Daoy (cell line): ENCODE measurements around a stretch of chr5.

GRCh38 chr5:173055830-173056265 is 304 bp upstream of the CREBRF start:
- RAMPAGE, long total RNA = no peak

DNA sequence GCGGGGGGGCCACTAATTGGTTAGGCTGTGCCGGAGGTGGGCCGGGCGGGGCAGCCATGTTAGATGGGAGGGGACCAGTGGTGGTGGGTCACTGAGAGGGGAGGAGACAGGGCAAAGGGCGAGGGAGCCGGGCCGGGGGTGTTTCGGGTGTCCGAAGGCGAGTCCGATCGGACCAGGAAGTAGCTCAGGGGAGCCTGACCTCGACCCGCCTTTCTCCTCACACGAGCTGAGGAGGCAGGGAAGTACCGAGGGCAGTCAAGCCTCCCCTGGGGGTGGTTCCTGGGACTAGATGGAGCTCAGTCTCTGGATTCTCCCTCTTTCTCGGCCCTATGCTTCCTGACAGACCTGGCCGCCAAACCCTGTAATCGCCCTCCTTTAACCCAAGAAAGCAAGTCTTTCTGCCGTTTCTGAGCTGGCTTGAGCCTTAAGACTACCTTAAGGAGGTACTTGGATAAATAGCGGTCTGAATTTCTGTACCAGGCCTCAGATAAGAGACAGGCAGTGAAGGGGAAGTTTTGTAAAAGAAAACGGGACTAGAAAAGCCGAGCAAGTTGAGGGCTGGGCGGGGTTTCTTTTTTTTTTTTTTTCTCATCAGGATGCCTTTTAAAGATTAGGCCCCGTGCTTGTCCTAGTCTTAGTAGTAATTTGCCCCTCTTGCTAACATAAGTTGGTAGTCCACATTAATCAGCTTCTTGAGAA is 1.2 kb downstream of the CREBRF start:
- RAMPAGE, long total RNA = no peak

DNA sequence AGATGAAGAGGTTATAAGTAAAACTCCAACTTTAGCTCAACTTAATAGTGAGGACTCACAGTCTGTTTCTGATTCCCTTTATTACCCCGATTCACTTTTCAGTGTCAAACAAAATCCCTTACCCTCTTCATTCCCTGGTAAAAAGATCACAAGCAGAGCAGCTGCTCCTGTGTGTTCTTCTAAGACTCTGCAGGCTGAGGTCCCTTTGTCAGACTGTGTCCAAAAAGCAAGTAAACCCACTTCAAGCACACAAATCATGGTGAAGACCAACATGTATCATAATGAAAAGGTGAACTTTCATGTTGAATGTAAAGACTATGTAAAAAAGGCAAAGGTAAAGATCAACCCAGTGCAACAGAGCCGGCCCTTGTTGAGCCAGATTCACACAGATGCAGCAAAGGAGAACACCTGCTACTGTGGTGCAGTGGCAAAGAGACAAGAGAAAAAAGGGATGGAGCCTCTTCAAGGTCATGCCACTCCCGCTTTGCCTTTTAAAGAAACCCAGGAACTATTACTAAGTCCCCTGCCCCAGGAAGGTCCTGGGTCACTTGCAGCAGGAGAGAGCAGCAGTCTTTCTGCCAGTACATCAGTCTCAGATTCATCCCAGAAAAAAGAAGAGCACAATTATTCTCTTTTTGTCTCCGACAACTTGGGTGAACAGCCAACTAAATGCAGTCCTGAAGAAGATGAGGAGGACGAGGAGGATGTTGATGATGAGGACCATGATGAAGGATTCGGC is 34.6 kb downstream of the CREBRF start:
- RAMPAGE, long total RNA = no peak

DNA sequence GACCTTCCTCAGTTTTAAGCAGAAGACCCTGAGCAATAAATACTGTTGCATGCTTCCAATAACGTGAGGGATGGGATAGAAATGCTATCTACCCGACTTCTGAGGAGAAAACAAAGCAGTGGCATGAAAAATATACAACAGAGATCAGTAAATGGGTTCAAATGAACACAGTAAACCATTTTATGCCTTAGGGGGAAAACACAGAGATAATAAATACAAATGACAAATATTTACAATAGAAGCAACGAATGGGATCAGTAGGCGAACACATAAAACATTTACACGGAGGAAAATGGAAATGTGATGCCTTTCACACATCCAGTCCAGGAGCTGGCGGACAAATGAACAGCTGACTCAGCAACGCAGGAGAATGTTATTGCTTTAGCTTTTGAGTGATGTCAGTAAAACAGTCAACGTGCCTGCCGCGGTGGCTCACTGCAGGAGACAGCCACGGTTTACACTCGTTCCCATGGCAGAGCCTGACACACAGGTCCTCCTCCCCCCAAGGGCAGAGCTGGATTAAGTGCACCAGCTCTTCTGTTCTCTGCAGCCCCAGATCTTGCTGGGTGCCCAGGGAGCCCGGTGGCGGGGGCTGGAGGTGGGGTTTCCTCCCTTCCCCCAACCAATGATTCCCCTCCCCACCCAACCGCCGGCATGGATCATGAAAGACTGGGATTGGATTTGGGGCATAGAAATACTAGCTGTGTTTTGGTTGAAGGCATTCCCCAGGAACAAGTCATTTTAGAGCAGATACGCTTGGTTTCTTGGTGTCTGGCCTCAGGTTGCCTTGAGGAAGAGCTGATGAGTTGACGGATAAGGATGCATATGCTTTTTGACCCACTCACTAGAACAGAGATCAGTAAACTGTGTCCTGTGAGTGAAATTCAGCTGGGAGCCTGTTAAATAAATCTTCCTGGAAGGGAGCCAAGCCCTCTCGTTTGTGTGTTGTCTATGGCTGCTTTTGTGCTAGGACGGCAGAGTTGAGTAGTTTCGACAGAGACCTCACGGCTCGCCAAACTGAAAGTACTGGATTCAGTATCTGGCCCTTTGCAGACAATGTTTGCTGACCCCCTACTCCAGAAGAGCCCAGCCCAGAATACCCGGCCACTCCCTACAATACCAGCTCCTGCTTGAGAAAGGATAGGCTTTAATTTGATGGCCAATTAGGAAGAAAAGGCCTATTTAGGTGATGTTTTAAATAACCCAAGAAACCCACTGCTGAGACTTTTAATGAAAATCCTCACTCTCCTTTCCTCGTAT is 12.5 kb downstream of the STC2 start:
- RAMPAGE, long total RNA = no peak

DNA sequence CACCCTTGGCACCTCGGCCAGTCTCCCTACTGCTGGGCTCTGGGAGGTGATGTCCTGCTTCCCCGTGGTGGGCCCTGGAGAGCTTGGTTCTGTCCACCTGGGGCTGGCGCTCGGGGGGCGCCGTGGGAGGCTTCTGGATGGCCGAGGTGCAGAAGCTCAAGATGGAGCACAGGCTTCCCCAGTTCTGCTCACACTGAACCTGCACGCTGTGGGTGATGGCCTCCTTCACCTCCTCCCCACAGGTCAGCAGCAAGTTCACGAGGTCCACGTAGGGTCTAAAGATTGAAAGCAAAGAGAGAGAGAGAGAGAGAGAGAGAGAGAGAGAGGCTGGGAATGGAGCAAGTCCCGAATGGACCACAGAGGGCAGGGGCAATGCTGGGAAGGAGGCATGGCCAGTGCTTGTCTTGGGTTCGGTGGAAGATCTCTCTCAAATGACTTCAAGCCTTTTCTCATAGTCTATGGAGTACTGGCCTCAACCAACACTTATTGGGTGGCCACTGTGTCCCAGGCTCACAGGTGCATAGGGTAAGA is 10.2 kb downstream of the STC2 start:
- RAMPAGE, long total RNA = no peak

DNA sequence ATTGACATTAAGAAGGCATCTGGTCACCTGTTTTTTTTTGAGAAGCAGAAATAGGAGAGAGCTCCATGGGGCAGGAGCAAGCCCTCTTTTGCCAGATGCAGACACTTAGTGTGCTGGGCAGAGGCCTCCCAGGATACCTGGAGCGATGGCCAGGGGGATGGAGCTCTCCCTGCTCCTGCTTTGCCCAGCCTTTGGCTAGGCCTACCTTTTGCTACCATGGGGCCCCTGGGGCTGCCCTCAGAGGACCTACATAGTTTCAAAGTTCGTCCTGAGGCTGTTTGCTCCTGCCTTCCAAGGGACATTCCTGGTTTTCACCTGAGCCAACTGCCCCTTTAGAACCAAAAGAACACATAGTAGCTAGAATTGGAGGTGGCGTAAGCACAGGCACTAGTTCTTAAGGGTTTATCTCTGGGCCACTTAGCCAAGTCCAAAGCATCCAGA is 2.4 kb upstream of the STC2 start:
- RAMPAGE, long total RNA = no peak

GRCh38 chr5:173474736-173475499 is 141.5 kb downstream of the BOD1 start:
- RAMPAGE, long total RNA = no peak

DNA sequence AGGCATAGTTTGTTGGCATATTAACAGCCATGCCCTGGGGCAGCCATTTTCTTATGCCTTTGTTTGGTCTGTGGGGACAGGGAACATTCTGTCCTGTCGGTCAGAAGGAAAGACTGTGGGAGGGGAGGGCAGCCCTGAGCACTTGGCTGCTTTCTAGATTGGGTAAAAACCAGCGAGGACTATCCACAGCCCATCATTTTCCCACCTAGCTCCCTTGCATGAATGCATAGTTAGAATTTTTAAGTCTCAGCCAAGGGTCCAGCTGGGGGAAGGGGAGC is 130.1 kb downstream of the BOD1 start:
- RAMPAGE, long total RNA = no peak

GRCh38 chr5:173617008-173617272 is 490 bp upstream of the BOD1 start:
- RAMPAGE, long total RNA = no peak

- RAMPAGE, long total RNA = no peak
Measured at GRCh38 chr5:173643917-173644426, 27.5 kb upstream of the BOD1 start.

DNA sequence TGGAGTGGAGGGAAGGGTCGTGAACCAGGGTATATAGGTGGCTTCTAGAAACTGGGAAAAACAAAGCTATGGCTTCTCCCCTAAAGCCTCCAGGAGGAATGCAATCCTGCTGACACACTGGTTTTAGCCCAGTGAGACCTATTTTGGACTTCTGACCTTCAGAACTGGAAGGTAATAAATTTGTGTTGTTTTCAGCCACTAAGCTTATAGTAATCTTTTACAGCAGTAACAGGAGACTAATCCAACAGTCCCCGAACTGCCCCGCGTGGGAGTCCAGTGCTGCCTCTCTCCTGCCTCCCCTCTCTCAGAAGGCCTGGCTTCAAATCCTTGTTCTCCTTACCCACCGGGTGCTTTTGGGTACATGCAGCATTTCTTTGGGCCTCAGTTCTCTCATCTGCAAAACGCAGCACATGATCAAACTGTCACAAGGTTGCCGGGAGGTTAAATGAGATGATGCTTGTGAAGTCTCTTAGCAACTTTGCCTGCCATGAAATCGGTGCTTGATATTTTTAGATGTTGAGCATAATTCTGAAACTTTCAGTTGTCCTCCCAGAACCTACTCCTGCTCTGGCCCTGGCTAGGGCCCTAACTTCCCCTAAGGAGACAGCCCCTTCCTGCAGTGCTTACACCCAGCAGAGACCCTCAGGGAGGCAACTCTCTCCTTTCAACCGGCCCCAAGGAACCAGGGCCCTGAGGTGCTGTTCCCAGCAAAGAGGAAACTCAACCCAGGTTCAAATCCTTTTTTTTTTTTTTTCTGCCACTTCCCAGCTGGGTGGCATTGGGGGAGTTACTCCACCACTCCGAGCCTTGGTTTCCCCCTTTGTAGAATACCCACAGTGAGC is 127.4 kb upstream of the BOD1 start:
- RAMPAGE, long total RNA = no peak

GRCh38 chr5:173772343-173772808 is 115.8 kb upstream of the CPEB4 start:
- RAMPAGE, long total RNA = no peak

DNA sequence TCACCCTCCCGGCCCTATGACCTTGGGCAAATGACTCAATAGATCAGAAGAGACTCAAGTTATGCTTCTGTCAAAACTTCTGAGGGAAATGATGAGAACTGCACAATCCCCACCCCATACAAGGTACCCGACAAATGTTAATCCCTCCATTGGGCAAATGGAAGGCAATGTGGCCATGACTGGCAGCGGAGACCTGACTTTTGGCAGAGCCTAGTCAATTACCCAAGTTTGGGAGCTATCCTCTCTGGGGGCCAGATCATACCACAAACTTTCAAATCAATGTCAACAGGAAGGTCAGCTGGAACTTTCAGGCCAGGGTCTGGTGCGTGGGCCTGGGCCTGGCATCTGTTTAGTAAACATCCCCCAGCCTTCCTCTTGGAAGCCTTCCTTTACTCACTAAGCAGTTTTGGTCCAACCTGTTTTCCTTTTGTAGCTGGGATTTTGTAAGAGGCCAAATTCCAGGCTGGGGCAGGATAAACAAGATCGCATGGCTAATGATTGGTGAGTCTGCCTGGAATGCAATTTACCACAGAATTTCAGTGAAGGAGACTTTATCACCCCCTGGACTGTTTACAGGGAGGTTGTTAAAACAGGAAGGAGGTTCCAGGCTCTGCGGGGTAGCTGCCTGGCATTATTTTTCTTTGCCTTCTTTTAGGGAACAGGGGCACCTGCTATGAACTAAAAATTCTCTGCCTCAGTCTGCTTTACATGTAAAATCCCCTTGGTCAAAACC is 64.1 kb upstream of the CPEB4 start:
- RAMPAGE, long total RNA = no peak

- RAMPAGE, long total RNA = no peak
Measured at GRCh38 chr5:173864378-173864917, 23.7 kb upstream of the CPEB4 start.

- RAMPAGE, long total RNA = no peak
Measured at GRCh38 chr5:173878114-173878626, 10.0 kb upstream of the CPEB4 start.

DNA sequence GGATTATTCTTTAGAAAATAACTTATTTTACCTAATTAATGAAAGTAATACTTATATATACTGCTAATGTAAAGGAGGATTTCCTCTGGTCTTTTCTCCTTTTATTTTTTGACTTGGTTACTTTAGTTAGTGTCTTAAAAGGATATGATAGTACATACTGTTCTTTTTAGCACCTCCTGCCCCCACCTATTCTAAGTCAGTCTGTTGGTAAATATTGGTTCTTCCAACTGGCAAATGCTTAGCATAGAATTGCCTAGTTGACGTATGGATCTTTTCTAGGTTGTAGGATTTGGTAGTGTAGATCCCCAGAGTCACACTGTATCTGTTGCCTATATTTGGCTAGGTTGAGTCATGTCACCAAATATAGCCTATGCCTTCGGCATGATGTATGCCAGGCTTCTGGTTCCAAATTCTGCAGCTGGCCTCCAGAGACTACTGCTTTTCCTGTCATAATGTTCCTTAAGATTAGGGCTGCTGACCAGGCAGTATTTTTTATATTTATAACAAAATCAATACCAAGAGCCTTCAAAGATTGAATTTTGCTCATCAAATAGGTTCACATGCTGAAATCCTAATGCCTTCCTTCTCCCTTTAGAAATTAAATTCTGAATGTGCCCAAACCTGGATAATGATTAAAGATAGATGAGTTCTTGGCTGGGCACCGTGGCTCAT is 38.2 kb downstream of the CPEB4 start:
- RAMPAGE, long total RNA = no peak

- RAMPAGE, long total RNA = no peak
Measured at GRCh38 chr5:173952752-173953166, 36.2 kb upstream of the C5orf47 start.

GRCh38 chr5:173955887-173956803 is 32.8 kb upstream of the C5orf47 start:
- RAMPAGE, long total RNA = no peak

GRCh38 chr5:174323863-174324288 is 278.4 kb downstream of the NSG2 start:
- RAMPAGE, long total RNA = no peak

GRCh38 chr5:174336007-174336429 is 290.5 kb downstream of the NSG2 start:
- RAMPAGE, long total RNA = no peak